Measurements from ENCODE around the gene SYDE2.

GRCh38 chr1:81808595-81809466 lies 8.1 kb downstream of the ADGRL2 start:
- PRO-cap: no peak
- RAMPAGE, long total RNA: no peak

DNA sequence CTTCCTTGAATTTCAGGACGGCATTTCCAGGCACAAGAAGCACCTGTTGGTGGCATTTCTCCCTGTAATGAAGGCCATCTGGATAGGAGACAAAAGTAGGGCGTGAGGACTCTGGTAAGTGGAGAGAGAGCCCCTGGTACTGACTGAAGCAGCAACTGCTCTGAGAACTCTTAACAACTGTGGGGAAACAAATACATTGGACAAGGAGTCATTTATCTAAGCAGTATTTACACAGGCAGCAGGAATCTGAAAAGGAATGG lies 361.7 kb downstream of the ADGRL2 start:
- PRO-cap: no peak
- RAMPAGE, long total RNA: no peak

DNA sequence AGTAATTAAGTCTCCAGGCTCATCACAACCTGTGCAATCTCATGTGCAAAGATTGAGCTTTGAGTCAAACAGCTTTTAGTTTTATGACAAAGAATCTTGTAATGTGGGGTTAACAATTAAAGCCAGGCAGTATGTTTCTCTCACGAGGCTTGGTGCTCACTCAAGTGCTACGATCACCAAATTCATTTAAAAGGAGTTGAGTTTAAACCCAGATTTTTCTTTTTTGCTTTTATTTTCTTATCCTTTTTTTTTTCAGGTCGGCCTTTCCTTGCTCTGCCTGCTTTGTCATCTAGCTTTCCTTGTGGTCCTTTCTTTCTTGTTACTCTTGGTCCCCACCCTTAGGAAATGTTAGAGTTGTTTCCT lies 1037.1 kb downstream of the ADGRL2 start:
- PRO-cap: no peak
- RAMPAGE, long total RNA: no peak

- PRO-cap: no peak
- RAMPAGE, long total RNA: no peak
Measured at GRCh38 chr1:83479823-83480117, 519.2 kb downstream of the TTLL7 start.

- PRO-cap: no peak
- RAMPAGE, long total RNA: no peak
Measured at GRCh38 chr1:83692418-83692967, 306.4 kb downstream of the TTLL7 start.

DNA sequence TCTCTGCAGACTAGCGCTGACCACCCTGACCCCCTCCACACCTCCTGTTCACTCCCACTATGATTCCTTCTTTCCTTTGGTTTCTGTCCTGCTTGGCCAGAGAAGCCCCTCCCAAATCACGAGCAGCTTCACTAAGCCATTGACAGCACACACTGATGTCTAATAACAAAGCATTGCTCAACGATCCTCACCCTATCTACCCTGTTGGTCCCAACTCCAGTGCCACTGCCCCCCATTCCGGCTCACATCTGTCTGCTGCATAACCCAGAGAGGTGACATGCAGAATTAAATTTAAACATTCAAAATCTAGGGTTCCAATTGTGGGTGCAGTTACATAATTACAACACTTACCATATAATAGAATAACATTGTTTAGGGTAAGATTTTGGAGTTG lies 236.9 kb downstream of the TTLL7 start:
- PRO-cap: bidirectional peak, plus-strand start at position 195 of the sequence, minus-strand start at position 216 of the sequence
- RAMPAGE, long total RNA: no peak

DNA sequence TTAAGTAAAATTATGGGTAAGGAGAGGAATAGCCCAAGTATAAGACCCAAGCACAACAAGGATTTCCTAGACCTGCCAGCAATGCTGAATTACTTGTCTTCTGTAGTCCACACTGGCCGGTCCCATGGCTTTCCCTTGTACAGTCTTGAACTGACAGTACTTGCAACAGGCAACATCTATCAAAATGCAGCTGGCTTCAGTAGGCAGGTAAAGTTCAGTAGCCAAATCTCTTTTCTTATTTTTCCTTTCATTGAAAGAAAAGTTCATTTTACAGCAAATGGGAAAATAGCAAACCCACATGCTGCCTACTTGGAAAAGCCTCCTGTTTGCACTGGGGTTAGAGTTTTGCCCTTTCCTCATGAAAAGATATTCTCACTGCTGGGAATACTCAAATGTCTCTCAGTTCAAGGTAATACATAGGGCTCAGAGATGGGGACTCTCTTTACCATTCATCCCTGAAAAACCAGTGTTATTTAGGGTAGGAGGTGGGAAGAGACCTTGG lies 222.8 kb downstream of the TTLL7 start:
- PRO-cap: no peak
- RAMPAGE, long total RNA: no peak

GRCh38 chr1:84164110-84165102 lies 20.3 kb downstream of the PRKACB start:
- PRO-cap: no peak
- RAMPAGE, long total RNA: no peak

- PRO-cap: unidirectional peak, plus-strand start at chr1:84321946
- RAMPAGE, long total RNA: no peak
Measured at GRCh38 chr1:84321721-84322115, 20.2 kb downstream of the SAMD13 start.

GRCh38 chr1:84603249-84603671 lies 29.0 kb upstream of the CTBS start:
- PRO-cap: no peak
- RAMPAGE, long total RNA: no peak

- PRO-cap: no peak
- RAMPAGE, long total RNA: no peak
Measured at GRCh38 chr1:84603858-84604453, 29.7 kb upstream of the CTBS start.

DNA sequence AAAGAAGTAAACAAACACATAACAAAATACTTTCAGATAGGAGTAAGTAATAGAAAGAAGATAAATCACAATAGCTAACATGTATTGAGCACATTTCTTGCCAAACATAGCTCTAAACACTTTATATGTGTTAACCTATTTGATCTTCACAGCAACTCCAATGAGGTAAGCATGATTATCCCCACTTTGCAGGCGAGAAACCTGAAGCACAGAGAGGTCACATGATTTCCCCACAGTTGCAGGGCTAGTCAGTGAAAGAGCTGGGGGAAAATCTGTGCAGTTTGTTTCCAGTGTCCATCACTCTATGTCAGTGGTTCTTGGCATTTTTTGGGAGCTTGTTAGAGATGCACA lies 21.1 kb downstream of the MCOLN3 start:
- PRO-cap: no peak
- RAMPAGE, long total RNA: no peak

DNA sequence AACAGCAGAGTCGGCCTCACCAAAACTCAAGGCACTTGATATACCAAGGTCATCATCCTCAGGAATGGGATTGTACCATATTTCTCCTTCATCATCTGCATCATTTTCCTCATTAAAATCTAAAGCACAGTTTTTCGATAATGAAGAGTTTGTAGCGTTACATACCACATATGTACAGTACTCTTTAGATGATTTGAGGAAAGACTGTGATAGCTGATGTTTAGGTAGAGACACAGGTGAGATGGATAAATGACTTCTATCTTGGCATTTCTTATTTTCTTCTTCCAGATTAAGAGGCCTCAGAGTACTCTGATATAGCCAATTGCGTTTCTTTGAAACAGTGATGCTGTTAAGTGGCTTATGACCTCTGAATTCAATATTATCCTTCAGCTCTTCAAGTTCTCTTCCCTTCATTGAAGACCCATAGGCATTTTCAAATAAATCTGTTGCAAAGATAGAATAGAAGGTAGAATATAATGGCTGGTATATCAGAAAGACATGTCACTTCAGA lies 10.5 kb downstream of the SYDE2 start:
- PRO-cap: no peak
- RAMPAGE, long total RNA: no peak

DNA sequence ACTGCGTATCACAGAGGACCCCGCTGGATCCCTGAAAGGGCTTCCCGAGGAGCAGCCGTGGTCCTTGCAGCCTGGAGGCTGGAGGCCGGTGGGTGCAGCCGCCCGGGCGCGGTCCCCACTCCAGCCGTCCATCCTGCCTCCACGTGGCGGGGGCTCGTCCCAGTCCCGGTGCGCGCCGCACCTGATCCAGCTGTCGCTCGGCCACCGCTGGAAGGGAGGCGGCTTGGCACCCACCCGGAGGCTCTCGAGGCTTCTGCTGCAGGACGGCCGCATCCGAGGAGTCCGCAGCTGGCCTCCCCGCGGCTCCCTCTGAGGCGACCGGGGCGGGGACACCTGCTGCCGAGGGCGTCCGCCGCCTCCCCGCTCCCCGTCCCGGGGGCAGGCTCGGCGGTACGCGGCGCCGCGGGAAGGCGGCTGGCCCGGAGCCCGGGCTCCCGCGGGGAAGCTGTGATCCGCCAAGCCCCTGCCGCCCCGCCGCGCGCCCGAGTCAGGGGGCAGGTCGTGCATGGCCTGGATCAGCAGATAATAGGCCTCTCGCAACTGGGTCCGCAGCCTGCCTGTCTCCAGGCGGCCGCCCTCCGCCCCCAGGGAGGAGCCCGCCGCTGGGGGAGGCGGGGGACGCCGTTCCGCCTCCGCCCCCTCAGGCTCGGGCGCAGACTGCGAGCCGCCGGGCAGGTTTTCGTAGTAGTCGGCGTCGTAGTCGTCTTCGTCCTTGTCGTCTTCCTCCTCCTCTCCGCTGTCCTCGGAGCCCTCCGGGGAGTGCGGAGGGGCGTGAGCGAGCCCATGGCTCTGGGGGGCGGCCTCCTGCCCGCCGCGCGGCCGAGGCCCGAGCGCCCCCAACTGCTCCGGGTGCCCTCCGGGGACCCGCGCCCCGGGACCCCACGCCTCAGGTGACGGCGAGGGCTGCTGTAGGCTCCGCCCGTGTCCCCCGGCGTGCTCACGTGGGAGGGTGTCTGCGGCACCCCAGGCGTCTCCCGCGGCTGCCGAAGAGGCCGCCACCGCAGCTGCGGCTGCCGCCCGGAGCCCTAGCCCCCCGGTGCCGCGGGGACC lies at the start of gene SYDE2:
Gene SYDE2 (minus strand): TSS at position 527 of the 1,050 bp plus-strand sequence.
- PRO-cap: no peak
- RAMPAGE, long total RNA: no peak

DNA sequence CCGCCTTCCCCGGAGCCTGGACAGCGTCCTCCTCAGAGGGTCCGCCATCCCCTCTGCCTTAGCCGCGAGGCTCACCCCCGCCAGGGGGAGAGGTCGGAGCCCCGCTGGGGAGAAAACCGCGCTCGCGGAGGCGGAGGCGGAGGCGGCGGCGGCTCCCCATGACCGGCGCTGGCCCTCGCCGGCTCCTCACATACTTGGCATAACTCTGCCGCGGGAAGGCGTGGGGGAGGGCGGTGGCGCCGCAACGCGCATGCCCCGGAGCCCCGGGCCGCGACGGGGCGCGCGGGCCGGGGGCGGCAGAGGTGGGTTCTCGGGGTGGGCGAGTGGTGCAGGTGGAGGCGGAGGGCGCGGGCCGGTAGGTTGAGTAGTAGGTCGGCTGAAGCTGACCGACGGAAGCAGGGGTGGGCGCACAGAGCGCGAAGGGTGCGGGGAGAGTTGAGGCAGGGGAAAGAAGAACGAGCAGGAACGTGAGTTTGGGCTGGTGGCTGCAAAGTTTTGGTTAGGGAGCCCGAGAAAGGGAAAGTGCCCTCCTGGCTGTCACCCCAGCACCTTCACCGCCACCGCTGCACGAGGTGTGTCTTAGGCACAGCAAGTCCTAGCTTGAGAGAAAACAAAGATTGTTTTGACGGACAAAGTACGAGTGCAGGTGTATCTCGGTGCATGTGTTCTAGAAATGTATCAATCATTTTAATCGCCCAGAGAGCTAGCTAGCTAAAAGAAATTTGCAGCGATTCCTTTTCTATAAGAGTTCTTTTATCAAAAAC lies 906 bp upstream of the SYDE2 start:
- PRO-cap: no peak
- RAMPAGE, long total RNA: no peak

- PRO-cap: no peak
- RAMPAGE, long total RNA: no peak
Measured at GRCh38 chr1:85283448-85284008, 7.1 kb upstream of the BCL10 start.

GRCh38 chr1:85289311-85289867 lies 13.0 kb upstream of the BCL10 start:
- PRO-cap: no peak
- RAMPAGE, long total RNA: no peak

- PRO-cap: no peak
- RAMPAGE, long total RNA: no peak
Measured at GRCh38 chr1:85417830-85418464, 47.0 kb downstream of the DDAH1 start.

DNA sequence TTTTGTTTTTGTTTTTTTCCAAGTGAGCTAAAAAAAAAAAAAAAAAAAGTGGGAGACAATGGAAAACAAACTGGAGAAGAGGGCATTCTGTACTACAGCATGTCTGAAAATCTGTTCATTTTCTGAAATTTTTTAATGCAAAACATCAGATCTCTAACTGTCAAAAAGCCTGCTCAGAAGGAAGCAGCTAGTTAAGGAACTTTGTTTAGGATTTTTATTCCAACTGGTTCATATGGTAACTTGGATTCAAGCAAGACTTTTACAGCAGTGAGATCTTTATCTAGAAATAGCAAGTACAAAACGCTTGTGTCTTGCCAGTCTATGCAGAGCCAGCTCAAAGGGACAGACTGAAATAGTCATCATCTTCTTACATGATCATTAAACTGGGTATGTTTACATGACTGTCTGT lies 37.7 kb downstream of the DDAH1 start:
- PRO-cap: no peak
- RAMPAGE, long total RNA: no peak

DNA sequence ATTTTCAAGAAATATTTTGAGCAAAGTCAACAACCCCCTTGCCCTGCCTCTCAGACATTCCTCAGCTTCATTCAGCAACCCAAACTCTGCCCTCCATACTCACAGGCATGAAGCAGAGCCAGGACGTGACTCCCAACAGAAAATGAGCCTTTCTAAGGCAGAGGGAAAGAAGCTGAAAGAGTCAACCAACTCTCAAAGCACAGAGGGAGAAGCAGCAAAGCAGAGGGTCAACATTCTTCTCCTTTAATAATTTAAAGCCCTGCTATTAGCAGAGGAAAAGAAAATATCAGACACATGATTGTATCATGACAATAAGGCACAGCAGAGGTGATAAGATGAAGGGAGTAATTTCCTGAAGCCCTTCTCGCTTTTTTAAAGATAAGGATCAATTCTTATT lies 35.5 kb upstream of the CCN1 start:
- PRO-cap: no peak
- RAMPAGE, long total RNA: no peak